Mesothelial cell of epicardium (in vitro differentiated cells): Measurements from ENCODE around the genes LYSMD2, TMOD3 and MYO5C.

DNA sequence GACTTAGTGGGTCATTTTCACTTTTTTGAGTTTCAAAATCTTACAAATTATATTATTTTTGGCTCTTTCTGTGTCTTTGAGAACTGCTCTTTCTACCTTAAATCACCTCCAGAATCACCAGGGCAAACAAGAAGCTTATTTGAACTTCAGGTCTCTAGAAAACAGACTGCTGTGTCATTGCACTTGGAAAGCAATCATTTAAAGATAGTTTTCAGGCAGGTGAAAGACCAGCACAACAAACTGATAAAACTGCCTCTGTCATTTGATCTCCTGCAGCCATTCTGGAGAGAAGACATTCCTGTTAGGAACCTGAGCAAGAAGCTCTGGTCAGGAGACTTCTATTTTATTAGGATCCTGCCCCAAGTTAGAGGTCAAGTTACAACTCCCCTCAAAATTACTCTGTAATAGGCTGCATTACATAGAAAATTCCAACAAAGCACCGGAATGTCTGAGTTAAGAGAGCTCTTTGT, 50.7 kb upstream of the AP4E1 start:
- PRO-cap, result no peak

DNA sequence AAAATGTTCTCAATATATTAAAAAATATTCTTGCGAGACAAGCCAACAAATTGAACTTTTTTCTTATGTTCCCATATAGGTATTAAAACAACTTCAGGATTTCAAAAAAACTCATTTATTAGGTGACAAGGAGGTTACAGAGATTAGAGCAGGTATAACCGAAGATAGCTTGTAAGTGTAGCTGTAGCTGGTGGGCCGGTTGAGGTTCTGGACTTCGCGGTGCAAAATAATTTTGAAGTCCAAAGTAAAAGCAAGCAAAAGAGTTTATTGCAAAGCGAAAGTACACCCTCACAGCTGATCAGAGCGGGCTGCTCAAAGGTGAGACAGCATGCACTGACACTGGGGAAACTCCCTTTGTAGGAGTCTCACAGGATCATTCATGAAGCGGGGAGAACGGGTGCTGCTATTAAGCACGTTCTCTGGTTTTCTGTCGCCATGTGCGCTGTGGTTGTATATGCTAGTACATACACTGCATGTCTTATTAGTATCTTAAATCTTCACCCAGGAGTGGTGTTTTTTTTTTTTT, 1.6 kb upstream of the AP4E1 start:
- PRO-cap, result no peak

GRCh38 chr15:51163196-51163414, 68.4 kb upstream of the TNFAIP8L3 start:
- PRO-cap, result no peak

- PRO-cap, result no peak
Observed at GRCh38 chr15:51267430-51268241, 70.8 kb downstream of the CYP19A1 start.

DNA sequence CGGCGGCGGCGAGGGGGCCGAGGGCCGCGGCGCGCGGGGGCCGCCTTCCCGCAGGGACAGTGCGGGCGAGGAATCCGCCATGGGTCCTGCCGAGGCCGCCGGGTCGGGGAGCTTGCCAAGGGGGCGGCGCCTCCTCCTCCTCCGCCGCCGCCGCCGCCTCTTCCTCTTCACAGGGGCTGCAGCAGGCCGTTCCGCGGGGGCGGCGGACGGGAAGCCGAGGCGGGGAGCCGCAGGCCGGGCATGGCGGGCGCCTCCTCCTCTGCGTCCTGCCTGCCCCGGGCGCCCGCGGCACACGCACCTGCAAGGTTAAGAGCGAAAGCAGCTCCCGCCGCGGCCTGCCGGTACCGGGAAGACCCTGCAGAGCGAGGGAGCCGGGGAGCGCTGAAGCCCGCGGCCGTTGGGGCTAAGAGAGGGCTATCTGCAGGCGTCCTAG, at the start of gene LYSMD2:
LYSMD2 (minus strand) TSS at position 114 of the 433 bp plus-strand sequence.
- PRO-cap, result no peak

GRCh38 chr15:51767937-51768447, 16.6 kb downstream of the TMOD2 start:
- PRO-cap, result no peak

- PRO-cap, result unidirectional peak, plus-strand start at chr15:51829726
Observed at GRCh38 chr15:51829307-51830595, at the start of gene TMOD3. TSS of gene TMOD3 (plus strand) at chr15:51829653.

DNA sequence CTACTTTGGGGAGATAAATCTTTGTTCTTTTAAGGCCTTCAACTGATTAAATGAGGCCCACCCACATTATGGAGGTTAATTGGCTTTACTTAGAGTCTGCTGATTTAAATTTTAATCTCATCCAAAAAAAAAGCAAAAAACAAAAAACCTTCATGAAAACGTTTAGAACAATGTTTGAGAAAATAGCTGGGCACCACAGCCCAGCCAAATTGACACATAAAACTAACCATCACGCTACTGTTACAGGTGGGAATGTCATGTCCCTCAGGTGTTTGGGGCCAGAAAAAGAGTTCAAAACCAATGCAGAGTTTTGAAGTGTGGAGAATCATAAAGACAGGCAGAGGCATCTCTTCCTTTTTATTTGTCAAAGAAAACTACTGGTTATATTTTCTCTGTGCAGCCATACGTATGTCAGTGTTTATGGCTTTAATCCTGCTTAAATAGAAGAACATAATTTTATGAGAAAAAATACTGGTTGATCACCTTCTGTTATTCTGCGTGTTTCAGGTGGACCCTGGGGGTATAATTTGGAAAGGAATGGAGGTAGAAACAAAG, 41.5 kb downstream of the TMOD3 start:
- PRO-cap, result no peak

DNA sequence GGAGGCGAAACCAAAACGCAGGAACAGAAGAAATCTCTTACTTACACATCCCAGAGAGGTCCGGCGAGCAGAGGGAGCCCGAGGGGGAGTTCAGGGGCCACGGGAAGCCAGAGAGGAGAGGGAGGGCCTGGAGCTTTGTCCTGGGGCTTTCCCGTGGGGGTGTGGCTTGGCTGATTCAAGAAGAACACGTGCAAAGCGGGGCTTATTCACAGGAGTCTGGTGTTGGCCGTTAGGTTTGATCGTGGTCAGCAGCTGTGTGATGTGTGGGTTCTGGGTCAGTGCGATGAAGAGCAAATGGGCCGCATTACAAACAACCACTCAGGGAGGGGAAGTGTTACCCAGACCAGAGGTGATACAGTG, 12.2 kb downstream of the BCL2L10 start:
- PRO-cap, result no peak

DNA sequence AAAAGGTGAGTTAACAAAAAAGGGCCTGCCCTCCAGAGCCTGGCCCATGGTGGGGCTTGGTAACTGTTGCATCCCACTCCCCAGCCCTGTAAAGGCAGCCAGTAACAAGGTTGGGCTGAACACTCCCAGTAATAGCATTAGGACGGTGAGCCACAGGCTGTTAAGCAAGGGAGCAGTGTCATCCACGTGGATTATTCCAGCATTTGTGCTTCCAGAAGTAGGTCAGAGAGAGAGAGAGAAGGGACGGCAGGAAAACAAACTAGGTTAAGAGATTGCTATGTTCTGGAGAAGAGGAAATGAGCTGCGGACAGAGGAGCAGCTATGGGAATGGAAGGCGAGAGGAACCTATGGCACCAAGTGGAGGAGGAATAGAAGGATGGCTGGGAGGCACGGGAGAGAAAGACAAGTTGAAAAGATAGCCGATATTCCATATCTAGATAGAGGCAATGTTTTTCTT, 4.0 kb downstream of the GNB5 start:
- PRO-cap, result no peak

DNA sequence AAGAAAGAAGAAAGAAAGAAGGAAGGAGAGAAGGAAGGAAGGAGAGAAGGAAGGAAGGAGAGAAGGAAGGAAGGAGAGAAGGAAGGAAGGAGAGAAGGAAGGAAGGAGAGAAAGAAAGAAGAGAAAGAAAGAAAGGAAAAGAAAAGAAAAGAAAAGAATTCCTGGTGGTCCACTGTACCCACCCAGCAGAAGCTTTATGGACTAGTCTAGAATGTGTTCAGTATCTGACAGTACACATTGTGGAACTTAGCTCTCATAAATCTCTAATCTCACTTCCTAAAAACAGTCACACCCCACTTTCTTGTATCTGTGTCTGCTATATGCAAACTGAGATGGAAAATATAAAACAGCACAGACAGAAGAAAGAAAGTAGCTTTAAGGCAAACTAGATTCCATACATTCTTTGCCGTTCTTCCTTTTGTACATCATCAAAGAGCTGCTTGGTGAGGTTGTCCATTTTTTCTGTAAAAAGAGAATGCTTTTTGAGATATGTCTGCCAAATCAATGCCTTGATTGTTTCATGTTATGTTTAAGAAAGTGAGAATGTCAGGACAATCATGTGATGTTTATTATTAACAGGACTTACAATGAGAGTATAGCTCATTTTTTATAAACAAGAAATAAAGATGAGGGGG, 41.1 kb upstream of the GNB5 start:
- PRO-cap, result no peak

DNA sequence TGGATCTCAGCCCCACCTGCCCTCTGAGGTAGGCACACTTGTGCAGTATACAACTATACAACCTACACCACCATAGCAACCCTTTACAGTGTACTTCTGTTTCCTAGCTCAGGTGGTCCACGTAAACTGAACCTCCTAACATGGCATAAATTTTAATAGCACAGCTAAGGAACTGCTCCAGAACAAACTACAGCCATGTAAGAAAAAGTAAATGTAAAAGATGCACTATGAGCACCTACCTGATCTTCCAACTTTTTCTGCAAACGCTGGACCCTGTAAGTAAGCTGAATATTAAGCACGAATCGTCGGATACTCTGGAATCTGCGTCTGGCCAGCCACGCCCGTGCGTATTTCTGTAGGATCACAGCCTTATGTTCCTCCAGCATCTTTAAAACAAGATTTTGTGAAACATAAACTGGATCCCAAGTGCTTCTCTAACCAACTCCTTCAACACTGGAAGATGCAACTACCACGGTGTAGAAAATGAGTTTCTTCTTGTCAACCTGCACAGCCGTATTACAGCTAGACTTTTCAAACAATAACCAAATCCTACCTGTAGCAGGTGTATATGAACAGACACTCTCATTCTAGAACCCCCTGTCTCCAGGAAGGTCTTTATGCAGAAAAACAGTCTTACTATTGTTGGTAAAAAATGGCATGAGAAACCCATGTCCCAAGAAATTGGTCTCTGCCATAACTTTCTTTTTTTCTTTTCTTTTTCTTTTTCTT, 48.5 kb upstream of the GNB5 start:
- PRO-cap, result no peak

GRCh38 chr15:52244131-52244751, 51.4 kb downstream of the MYO5C start:
- PRO-cap, result no peak

DNA sequence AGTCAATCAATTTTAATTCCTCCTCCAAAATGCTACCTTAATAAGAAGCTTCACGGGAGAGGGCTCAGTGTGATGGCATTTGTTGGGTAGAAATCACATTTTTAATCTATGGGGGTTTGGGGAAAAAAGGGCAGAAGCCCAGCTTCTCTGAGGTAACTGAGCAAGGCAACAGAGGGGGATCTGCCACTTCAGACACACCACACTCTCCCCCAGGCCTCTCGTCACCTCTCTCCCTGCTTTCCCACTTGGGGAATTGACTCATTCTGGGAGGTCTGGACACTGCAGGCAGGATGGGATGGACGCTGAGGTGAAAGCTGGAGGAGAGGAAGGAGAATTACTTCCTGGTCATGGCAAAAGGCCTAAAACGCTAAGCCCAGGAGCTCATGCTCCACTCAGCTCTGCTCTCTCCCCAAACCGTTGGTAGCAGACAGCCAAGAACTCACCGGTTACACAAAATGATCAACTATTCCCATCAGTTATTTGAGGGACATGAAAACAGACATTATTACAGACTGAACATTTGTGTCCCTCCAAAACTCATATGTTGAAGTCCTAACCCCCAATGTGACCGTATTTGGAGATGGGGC, 33.2 kb downstream of the MYO5C start:
- PRO-cap, result no peak

GRCh38 chr15:52292735-52293427, 2.7 kb downstream of the MYO5C start:
- PRO-cap, result no peak

DNA sequence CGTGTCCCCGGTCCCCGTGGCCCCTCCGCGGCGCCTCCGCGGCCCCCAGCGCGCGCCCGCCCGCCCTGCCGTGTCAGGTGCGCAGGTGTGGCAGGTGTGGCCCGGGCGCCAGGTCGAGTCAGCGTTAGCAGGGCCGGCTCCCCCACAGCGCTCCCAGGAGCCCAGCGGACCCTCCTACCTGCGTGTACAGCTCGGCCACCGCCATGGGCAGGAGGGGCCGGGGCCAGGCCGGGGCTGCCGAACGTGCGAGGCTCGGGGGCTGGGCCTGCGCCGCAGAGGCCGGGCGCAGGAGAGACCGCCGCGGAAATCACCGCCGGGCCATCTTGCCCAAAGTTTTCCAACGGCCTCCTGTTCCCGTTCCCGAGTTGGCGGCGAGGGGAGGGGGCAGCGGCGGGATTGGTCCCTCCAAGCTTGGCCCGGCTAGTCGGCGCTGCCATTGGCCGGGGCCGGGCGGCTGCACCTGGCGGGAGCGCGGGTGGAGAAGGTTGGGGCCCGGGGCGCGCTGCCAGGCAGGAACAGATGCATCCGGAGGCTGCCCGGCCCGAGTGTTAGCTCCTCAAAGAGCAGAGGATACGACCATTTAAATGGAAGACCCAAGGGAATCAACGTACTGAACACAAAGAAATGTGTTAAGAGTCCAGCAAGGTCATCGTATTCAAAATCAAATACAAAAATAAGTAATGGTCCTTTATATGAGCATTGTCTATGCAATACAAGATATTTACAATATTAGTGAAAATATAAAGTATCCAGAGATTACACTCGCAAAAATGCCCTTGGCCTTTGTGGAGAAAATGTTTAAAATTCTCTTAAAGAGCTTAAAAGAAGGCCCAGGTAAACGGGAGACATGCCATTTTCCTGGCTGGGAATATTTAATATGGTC, at the start of gene MYO5C:
MYO5C (minus strand) TSS at position 373 of the 883 bp plus-strand sequence.
- PRO-cap, result bidirectional peak, plus-strand start at position 512 of the sequence, minus-strand start at position 367 of the sequence

DNA sequence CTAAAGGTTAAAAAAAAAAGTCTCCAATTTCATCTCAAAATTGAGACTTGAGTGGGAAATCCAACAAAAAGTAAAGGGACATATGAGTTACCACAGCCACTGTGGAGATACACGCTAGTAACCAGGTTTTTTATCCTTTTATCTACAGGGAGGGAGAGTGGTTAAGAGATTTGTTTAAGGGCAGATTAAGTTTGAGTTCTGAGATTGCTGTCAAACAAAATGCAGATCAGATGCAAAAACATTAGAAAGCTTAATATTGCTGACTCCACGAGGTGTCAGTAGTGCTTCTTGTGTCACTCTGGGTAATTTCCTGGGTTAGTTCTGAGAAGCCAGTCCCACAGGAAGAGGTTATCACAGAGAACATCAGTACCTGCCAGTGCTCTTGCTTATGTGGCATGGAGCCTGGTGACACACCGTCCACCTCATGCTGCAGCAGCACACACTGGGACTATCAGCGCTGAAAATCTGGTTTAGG, 35.8 kb upstream of the MYO5C start:
- PRO-cap, result no peak

DNA sequence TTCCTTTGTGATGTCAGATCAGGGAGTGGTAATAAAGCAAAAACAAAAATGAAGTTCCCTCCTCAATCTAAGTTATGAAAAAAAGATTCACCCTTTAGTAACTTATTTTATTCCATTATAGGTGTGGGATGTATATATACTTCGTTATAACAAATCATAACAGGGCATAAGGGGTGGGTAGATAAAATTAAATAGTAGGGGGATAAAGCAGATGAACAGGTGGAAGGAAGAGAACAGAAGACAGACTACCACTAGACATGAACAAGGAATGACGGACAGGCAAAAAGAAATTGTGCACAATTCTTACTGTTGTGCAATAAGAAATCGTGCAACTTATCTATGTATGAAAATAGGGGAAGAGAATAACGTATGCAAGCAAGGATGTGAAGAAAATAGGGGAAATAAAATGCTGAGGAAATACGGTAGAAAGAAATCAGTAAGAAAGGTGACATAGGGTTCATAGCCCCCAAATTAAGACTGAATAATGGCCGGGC, 9.8 kb downstream of the MYO5A start:
- PRO-cap, result no peak

GRCh38 chr15:52650582-52651242, 28.5 kb downstream of the ATOSA start:
- PRO-cap, result no peak

- PRO-cap, result no peak
Observed at GRCh38 chr15:52679996-52680342, 781 bp upstream of the ATOSA start.